ENCODE data around the gene CSGALNACT2.

GRCh38 chr10:38352081-38352536 lies 258.0 kb downstream of the ZNF37A start:
- PRO-cap = no peak

DNA sequence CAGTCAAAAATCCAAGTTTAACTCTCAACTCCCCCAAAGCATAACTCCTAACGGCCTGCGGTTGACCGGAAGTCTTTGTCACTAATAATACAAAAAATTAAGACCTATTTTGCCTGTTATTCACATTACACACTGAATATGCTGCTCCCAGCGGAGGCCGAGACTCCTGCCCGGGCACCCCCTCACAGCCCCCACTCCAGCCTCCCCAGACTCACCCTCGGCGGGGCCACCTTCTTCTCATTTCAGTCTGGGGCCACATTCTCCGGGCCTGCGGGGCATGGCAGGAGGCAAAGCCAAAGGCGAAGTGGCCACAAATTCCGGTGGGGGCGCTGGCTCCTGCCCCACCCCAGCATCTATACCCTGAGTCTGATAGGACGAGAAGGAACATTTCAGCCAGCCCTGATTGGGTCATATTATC lies 163.3 kb downstream of the ZNF33B start:
- PRO-cap = no peak

GRCh38 chr10:42520354-42520822 lies 118.0 kb downstream of the ZNF33B start:
- PRO-cap = no peak

DNA sequence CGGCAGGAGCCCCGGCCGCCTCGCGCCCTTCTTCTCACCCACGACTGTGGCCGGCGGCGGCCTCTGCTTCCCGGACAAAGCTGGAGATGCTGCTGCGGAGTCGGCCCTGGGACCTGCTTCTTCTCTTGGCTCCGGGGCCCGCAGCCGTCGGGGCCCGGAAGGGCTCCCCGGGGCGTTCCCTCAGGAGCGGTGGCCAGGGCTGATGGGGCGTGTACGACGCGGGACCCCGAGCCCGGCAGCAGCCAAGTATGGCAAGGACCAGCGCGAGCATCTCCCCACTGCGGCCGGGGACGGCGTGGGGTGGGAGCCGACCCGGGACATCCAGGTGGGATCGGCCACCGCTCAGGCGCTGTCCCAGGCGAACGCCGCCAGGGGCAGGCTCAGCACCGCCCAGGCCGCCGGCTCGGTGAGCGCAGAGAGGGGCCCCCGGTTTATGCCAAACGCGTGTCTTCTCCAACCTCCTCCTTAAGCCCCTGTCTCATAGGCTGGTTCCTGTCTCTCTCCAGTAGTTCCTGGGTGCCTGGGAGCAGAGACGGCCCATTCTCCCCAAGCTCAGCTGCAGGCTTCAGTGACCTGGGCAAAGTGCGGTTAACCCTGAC lies 27.5 kb upstream of the BMS1 start:
- PRO-cap = no peak

DNA sequence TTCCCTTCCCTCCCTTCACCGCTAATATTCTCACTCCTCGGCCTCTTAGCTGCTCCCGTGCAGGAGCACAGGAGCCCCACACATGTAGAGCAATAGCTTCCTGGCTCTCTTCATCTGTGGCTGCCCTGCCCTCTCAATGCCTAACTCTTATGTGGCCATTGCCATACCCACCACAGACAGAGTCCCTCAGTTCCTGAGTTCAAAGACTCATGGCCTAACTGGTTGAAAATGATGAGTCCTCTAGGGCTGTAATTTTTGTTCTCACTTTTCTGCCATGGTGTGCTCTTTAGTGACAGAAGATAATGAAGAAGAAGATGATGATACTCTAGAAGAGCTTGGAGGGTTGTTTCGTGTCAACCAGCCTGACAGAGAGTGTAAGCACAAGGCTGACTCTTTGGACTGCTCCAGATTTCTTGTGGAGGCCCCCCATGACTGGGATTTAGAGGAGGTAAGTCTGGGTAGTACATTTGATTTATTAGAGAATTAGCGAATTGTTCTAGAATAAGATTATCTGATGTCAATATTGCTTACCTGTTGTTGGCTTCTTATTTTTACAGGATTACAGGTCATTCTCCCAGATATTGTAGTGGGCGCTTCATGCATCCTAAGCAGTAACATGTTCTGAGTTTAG lies 15.7 kb downstream of the BMS1 start:
- PRO-cap = no peak

DNA sequence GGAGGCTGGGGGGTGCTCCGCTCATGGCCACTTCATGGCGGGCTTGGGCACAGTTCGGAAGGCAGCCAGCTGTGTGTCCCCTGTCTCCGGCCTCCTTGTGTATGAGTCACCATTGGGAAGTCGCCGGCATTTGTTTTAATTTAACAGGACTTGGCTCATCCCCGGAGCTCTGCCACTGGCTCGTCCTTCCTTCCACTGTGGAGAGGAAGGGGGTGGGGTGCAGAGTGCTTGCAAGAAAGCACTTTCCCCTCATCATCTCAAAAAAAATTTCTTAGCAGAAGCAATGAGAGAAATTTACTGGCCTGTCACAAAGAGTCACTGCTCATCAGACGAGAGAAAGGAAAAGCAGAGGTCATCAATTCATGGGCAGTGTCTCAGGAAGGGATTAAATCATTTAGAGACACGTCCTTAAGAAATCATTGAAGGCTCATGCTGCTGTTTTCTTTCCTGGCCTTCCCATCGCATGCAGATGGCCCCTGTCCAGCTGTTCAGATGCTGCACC lies 93.2 kb downstream of the BMS1 start:
- PRO-cap = no peak

GRCh38 chr10:43025875-43026204 lies 51.0 kb upstream of the RET start:
- PRO-cap = no peak

GRCh38 chr10:43138021-43138672 lies at the start of gene CSGALNACT2:
TSS of gene CSGALNACT2 (plus strand) at chr10:43138445.
- PRO-cap = bidirectional peak, plus-strand start at chr10:43138450, minus-strand start at chr10:43138316

GRCh38 chr10:43304509-43305338 lies 37.9 kb upstream of the RASGEF1A start:
- PRO-cap = no peak

DNA sequence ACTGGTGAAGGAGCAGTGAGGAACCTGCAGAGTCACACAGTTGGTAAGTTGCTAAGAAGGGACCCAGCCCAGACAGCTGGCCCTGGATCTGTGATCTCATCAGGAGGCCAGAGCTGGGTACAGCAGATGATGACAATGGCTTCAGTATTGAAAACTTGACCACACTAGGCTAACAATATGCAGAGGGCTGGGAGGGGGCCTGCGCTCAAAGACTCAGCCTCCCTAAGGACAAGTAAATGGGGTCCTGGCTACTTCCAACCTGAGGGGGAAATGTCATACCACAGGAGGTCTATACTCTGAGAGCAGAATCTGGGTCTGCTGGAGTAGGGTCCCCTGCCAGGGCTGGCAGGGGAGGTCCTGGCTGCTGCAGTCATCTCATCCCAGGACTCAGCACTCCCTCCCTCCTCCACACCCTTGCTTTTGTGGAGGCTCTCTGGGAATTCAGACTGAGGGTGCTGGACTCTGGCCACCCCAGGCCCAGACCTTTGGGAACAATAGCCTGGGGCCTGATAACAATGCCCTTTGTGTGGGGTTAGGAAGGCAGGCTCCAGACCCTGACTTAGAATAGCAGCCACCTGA lies 1.4 kb downstream of the FXYD4 start:
- PRO-cap = no peak

DNA sequence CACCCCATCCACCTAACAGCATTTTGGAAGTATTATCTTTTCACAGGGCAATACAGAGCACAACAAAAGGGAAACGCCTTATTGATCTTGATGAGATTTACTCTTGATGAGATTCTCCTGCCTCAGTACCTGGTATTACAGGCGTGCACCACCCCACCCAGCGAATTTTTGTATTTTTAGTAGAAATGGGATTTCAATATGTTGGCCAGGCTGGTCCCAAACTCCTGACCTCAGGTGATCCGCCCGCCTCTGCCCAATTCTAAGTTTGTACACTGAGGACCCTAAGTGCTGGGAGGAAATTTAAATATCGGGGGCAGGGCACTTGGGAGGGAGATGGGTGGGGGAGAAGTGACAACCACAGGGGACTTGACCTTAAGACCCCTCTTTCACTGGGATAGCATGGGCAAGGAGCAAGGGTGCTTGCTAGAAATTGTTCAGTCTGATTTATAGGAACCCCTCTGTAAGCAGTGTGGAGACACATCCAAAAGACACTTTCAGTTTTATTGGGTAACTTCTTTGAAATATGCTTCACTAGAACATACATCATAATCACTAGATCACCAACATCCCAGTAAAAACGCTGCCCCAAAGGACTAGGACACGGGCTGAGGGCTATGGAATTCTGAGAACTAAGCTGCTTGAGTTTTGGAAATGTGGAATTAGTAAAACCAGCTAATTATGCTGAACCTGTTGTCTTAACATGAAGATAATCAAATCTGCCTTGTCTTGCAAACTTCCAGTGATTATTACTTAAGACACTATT lies 14.0 kb downstream of the HNRNPF start:
- PRO-cap = no peak

DNA sequence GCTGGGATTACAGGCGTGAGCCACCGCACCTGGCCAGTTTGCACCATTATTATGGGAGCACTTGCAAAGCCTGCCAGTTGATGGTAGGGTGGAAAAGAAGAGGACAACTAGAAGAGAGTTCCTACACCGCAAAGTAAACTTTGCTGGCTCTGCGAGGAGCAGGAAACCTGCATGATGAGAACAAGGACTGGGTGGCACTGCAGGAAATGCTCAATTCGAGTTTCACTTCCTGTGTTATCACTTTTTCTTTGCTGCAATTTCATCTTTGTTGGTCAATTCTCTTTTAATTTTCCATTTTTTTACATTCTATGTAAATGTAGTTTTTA lies 14.9 kb downstream of the ZNF487 start:
- PRO-cap = bidirectional peak, plus-strand start outside the sequence, minus-strand start at position 199 of the sequence

DNA sequence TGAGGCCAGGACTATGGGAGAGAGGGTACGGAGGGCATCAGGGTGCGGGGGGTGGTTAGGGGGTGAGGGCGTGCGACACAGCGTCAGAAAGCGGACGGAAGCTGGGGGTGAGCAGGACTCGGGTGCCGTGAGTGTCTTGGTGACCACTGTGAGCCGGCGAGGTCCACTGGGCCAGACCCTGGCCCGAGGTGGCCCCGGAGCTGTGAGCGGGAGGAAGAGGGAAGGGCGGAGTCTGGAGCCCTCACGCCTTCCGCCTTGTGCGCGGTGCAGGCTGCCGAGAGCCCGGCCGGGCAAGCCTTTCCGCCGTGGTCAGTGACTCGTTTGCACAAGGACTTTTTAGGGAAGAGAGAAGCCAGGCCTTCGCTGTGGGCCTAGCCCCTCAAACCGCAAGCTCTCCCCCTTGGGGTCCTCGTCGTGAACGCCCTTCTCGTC lies 40.9 kb upstream of the ZNF32 start:
- PRO-cap = unidirectional peak, plus-strand start at position 306 of the sequence

DNA sequence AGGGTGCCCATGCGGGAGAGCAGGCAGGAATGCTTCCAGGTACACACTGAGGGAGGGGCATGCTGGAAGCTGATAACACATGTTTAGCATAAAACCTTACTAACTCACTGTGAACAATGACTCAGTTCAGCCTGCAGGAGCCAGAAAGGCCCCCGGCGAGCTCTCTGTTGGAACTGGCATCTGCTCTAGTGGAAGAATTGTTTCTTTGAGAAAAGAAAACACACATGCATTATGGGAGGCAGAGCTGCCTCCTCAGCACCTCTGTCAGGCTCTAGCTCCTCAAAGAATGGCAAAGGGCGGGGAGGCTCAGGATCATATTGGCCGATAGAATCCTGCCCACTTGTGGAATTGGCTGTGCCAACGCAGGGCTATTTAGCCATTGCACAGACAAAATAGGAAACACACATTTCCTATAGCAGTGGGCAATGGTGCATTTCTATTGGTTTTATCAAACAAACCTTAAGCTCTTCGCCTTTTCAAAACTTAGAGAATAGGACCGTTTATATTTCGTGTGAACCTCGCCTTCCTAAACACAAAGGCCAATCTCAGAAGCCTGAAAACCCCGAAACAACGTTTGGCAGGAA lies 338.2 kb downstream of the CXCL12 start:
- PRO-cap = no peak

GRCh38 chr10:44377790-44378513 lies 6.9 kb downstream of the CXCL12 start:
- PRO-cap = no peak

DNA sequence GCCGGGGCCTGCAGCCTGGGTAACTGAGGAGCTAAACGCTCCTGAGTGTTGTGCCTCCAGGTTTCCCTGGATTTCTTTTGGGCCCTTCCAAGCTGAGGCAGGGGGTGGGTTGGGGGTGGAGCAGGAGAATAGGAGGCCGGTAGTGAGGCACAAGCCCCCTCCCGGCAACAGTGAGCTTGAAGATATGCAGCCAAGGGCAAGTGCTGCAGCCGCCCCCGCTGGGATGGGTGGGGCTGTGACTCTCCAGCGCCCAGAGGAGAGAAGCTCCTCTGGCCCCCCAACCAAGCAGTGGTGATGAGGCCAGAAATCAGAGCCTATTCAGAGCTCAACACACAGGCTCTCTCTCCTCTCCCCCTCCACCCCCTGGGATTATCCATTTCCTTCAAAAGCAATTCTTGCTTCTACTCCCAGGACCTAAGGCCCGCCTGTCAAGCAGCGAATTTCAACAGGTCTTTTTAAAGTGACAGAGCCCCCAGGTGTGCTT lies 2.5 kb downstream of the CXCL12 start:
- PRO-cap = no peak

- PRO-cap = no peak
These were observed 1.3 kb upstream of the RASSF4 start for GRCh38 chr10:44958013-44958895.

- PRO-cap = no peak
These were observed 3.2 kb downstream of the DEPP1 start for GRCh38 chr10:44975234-44976012.

DNA sequence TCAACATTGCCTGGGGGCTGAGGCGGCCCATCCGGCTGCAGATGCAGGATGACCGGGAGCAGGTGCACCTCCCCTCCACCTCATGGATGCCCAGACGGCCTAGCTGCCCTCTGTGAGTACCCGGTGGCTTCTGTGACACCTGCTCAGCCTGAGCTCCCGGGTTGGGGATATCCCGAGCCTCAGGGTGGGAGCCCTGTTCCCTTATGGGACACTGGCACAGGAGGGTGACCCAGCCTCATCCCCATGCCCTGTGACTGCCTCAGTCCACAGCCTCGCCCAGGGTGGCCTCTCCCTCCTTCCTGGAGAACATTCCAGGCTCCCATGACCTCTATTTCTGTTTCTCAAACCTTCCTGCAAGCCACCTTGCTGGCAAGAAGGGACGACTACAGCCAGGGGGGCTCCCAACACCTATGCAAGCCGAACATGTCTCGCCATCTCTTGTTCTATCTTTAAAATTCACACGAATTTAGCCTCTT lies 4.0 kb upstream of the DEPP1 start:
- PRO-cap = no peak

DNA sequence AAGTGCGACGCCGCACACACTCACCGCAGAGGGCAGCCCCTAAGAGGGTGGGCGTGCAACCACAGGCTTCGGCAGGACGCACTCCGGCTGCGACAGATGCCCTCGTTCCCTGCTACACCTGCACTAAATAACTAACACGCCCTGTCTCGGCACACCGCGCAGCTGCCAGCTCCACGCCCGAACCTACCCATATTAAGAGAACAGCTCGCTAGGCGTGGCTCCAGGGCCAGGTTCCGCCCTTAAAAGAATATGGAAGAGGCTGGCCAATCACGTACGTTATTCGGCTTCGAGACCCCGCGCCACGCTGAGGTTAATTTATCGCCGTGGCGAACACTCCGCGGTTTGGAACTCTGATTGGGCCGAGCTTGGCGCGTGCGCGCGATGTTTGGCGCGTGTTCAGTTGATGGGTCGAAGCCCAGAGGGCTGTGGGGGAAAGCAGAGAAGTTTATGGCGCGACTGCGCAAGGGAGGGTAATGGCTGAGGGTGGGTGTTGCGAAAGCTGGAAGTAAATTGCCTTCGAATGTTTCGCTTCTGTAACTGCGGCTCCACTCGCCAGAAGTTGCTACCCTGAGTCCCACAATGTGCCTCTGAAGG lies 91.0 kb downstream of the OR13A1 start:
- PRO-cap = no peak